Vein endothelial cell (primary cell): ENCODE data around the gene ROCK2.

DNA sequence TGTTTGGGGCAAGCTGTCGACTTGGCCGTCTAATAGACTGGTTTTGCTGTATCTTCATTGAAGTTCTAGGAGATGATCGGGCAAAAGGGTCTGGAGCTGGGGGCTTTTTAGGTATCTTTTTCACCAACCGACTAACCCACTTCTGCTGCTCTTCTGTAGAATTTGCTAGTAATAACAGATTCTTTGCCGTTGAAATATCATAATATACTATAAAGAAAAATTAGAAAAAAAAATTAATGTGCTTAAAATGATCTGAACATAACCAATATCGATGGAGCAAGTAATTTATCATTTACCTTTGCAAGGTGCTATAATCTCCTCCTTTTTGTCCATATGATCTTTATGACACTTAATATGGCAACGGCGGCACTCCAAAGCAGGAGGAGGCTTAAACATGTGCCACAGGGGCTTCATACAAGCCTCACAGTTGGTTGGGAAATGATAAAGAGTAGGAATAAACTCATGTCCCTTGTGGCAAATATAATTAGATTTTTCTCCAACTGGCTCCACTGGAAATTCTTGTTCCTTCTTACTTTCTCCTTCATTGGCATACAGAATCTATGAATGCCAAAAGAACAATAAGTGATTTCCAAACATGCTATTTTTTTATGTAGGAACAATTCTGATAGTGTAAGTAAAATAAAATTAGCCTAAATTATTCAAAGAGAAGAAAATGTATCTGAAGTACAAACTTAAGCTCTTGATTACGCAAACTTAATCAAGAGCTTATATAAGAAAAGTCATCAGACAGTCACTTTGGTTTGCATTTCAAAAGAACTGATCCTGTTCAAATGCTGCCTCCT lies 37.1 kb downstream of the SLC66A3 start:
- CAGE, long polyA plus RNA = no peak

GRCh38 chr2:11200856-11201231 lies 45.6 kb downstream of the SLC66A3 start:
- CAGE, long polyA plus RNA = no peak

DNA sequence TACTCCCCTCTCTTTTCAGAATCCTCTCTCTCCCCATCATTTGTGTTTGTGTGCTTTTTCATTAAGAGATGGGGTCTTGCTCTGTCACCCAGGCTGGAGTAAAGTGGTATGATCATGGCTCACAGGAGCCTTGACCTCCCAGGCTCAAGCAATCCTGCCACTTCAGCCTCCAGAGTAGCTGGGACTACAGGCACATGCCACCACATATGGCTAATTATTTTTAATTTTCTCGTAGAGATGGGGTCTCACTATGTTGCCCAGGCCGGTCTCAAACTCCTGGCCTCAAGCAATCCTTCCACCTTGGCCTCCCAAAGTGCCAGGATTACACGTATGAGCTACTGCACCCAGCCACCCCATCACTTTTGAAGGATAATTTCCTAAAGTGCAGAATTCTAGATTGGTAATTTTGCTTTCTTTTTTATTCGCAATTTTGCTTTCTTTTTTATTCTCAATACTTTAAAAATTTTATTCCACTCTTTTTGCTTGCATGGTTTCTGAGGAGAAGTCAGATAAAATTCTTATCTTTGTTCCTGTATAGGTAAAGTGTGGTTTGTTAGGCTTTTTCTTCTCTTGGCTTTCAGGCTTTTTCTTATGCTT lies 74.6 kb downstream of the ROCK2 start:
- CAGE, long polyA plus RNA = no peak

DNA sequence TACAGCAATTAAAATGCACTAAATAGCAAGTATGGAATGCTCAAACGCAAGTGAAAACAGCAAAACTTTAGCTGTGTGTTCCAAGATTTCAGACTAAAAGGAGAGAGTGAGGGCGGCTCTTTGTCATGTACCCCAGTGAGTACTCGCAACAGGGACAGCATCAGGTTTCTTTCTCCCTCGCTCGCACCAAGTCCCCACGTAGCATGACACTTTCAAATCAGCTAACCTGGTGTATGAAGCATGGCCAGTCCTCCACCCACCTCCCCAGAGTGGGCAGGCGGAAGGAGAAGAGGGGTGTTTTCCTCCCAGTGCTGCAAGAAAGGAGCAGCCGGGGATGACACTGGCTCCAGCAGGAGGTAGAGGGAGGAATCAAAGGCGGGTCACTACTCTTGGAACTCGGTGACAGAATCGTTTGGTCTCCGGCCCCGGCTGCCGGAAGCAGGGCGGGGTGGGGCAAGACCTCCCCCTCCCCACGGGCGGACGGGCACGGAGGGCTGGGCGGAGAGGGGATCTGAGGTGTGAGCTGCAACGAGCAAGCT lies 930 bp downstream of the ROCK2 start:
- CAGE, long polyA plus RNA = no peak

DNA sequence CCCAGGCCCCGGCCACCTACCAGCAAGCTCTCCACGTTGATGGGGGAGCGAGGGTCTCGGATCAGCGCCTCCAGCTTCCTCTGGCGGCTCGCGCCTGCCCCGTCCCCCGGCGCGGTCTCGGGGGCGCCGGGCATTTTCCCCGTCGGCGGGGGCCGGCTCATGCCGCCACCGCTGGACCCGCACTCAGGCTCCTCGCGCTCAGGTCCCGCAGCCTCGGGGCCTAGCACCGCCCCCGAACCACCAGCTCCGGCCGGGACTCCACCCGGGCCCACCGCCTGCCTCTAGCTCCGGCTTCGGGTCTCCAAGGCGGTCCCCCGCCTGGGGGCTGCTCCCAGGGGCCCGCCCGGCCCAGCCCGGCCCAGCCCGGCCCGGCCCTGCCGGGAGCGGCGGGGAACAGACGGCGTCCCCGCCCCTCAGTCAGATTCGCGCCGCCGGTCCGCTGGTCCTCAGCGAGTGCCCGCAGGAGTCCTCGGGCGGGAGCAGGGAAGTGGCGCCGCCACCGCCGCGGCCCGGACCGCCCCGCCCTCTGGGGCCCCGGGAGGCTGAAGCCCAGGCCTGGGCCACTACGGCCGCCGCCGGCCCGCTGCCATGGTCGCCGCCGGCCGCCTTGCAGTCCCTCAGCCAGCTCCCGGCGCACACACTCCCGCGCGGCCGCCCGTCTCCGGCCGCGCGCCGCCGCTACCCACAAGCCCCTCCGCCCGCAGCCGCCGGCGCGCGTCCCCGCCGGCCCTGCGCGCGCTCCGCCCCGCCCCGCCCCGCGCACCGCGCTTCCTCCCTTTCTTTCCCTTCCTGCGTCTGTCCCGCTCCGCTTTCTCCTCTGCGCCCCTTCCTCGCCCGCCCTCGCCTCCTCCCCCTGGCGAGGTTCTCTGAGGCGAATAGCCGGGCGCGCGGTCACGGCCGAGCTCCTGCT lies at the start of gene ROCK2:
Gene ROCK2 (minus strand): TSS at position 661 of the 910 bp plus-strand sequence.
- CAGE, long polyA plus RNA = no peak

- CAGE, long polyA plus RNA = no peak
Observed at GRCh38 chr2:11352723-11353230, 8.3 kb upstream of the ROCK2 start.

GRCh38 chr2:11371471-11372065 lies 27.1 kb upstream of the ROCK2 start:
- CAGE, long polyA plus RNA = no peak

DNA sequence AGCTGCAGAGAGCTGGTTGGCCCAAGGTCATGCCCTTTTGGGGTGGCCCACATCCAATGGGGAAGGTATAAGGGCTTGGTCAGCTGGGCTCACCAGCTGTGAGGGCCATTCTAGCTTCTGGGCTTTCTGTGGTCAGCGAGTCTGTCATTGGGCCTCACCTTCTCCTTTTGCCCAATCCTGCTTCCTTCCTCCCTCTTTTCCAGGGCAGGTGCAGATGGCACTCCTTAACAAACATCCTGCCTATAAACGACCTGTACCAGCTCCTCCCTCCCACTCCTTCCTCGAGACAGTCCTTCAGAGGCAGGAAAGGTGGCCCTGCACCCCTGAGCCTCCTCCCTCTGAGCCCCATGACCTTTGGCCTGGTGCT lies 44.1 kb upstream of the ROCK2 start:
- CAGE, long polyA plus RNA = no peak

- CAGE, long polyA plus RNA = no peak
Observed at GRCh38 chr2:11499015-11499656, 33.2 kb upstream of the E2F6 start.

DNA sequence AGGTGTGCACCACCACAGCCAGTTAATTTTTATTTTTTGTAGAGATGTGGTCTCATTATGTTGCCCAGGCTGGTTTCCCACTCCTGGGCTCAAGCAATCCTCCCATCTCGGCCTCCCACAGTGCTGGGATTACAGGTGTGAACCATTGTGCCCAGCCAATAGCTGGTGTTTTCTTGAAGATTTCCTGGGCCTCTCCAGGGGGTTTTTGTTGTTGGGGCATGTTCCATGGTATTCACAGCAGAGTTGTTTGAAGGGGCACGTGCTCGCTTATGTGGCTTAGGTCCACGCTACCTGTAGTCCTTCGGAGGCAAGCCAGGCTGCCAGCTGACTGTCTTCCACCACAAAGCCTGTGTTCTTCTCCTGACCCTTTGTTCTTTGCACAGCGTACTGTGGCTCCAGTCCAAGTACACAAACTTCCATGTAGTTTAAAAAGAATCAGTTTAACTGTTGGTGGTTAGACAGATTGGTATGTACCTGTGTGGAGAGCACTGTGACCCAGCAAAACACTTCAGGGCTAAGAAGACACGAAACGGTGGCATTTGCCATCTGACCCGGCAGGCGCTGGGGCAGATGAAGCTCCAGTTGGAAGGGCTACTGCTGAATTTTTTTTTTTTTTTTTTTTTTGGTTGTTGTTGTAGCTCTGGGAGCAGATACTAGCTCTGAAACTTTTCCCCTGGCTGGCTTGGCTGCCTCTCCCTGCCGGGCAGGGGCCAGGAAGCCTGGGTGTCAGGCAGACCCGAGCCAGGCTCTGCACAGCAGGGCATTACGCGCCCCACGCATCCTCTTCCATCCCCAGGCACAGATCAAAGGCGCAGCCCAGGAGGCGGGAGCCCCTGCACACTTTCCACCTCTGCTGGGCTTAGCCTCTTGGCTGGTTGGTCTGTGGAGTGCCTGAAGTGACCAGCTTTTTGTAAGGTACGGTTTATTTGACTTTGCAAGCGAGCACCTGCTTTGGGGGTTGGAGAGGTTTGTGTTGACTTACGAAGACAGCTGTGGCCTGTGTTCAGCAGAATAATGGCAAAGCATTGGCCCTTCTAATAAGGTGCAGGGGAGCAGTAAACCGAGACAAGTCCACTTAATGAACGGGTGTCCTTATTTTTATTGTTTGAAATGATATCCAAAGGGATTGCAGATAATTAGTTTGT lies 5.7 kb downstream of the GREB1 start:
- CAGE, long polyA plus RNA = no peak

GRCh38 chr2:11688792-11689296 lies 18.8 kb upstream of the NTSR2 start:
- CAGE, long polyA plus RNA = no peak

DNA sequence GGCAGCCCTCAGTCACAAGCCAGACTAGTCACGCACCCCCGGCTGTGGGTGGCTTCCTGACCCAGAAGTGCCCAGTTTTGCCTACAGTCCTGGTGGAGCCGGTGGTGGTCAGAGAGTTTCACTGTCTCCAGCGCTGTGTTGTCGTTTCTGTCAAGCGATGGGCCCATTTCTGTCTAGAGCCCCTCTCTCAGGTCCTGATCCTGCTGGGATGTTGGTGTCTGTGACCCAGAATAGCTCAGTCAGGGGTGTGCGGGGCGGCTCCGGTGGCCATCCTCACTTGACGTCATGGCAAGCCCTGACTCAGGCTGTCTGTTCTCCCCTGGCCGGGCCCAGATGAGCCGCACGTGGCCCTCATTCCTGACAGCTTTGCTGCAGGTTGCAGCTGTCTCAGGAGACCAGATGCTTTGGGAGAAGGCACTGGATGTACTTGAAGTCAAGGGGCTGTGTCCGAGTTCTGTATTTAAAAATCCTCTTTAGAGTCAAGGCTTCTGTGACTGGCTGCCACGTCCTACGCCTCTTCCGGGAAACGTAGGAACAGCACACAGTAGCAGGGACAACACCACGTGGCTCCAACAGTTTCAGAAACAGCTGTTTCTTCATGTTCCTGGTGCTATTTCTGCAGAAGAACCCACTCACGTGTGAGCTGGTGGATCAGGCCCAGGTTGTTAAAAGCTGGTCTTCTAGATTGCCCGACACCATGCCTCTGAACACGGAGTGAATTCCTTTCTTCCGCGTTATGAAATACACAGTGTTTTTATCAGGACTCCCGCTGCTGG lies 28.1 kb upstream of the NTSR2 start:
- CAGE, long polyA plus RNA = no peak

GRCh38 chr2:11765823-11766572 lies 19.6 kb downstream of the LPIN1 start:
- CAGE, long polyA plus RNA = no peak

DNA sequence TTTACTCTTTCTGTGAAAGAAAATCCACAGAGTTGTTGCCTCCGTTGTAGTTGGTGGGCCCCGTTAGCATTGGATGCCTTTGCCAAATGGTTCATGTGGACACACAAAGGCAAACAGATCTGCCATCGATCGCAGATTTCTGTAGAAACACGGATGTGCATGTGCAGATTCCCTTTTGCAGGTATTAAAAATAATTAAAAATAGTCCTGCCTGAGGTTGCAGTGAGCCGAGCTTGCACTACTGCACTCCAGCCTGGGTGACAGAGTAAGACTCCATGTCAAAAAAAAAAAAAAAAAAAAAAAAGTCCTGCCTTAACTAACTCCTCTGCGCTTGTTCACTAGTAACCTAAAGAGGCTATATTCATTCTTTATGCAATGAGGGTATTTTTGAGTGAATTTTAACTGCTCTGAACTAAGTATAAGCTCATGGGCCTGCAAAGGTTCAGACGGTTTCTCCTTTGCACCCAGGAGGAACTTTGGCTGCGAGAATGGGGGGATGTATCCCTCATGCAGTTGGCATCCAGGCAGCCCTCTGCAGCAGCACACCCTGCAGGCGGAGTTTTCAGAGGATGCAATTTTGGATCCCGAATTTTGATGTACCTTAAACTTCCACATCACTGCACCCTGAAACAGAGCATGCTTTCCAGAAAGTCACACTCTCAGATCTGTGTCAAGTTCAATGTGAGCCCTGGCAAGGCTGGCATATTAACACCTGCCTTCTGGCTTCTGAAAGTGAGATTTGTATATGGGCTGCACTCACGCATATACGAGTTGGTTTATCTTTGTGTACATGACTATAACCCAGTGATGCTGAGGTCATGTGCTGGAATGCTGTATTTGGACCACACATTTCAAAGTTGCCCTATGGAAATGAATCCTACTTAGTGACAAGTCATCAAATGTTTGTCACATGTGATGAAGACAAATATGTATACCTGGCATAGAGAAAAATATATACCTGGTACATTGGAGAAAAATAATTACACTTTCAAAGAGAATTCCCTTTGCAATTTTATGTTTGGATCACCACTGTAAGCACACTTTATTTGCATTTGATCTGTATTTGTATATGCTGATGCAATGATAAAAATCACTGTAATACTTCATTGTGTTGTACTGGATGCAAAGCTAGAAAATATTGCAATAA lies 80.2 kb downstream of the LPIN1 start:
- CAGE, long polyA plus RNA = no peak

GRCh38 chr2:11829573-11830689 lies 83.5 kb downstream of the LPIN1 start:
- CAGE, long polyA plus RNA = no peak

DNA sequence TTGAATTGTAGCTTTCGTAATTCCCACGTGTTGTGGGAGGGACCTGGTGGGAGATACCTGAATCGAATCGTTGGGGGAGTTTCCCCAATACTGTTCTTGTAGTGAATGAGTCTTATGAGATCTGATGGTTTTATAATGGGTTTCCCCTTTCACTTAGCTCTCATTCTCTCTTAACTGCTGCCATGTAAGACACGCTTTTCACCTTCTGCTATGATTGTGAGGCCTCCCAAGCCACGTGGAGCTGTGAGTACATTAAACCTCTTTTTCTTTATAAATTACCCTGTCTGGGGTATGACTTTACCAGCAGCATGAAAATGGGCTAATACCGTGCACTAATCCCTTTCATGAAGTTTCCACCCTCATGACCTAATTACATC lies 120.6 kb downstream of the LPIN1 start:
- CAGE, long polyA plus RNA = no peak

- CAGE, long polyA plus RNA = no peak
Observed at GRCh38 chr2:11938070-11938613, 191.7 kb downstream of the LPIN1 start.

DNA sequence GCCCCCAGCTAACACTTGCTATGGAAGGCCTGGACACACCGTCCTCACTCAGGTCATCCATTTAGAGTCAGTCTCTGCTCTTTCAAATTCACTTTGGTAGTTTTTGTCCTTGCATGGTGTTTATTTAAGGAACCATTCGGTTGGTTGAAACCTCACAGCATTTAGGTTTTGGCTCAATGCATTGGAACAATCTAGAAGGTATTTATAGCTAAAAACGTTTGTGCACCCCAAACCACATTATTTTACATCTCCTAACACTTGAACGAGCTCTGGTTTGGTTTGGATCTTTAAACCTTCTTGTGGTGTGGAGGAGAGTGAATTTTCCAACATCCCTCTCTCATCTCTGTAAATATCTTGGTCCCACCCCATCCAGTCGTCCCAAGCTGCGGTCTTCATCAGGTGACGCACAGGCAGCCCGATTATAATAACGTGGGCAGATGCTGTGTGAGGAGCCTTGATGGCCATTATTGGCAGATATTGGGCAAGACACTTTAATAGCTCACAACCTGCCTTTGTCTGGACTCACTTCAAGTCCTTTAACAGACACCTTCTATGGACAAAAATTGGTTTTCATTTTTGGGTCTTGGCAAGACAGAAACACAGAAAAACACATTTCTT lies 288.0 kb downstream of the LPIN1 start:
- CAGE, long polyA plus RNA = no peak

- CAGE, long polyA plus RNA = no peak
Observed at GRCh38 chr2:12719227-12719552, 2.5 kb downstream of the TRIB2 start.

- CAGE, long polyA plus RNA = no peak
Observed at GRCh38 chr2:12721934-12722793, 5.4 kb downstream of the TRIB2 start.